OCI-LY7 (cell line): Measurements from ENCODE around the genes HAGHL and UBE2I.

DNA sequence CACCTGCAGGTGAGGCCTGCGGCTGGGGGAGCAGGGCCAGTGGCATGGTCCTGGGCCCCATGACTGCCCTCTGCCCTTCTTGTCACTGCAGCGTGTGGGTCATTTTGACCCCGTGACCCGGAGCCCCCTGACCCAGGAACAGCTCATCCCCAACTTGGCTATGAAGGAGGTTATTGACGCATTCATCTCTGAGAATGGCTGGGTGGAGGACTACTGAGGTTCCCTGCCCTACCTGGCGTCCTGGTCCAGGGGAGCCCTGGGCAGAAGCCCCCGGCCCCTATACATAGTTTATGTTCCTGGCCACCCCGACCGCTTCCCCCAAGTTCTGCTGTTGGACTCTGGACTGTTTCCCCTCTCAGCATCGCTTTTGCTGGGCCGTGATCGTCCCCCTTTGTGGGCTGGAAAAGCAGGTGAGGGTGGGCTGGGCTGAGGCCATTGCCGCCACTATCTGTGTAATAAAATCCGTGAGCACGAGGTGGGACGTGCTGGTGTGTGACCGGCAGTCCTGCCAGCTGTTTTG, 1.8 kb downstream of the JMJD8 start:
- PRO-cap = no peak
- RAMPAGE, long total RNA = no peak

- PRO-cap = no peak
- RAMPAGE, long total RNA = no peak
These were observed 1.6 kb upstream of the FBXL16 start for GRCh38 chr16:706999-707765.

DNA sequence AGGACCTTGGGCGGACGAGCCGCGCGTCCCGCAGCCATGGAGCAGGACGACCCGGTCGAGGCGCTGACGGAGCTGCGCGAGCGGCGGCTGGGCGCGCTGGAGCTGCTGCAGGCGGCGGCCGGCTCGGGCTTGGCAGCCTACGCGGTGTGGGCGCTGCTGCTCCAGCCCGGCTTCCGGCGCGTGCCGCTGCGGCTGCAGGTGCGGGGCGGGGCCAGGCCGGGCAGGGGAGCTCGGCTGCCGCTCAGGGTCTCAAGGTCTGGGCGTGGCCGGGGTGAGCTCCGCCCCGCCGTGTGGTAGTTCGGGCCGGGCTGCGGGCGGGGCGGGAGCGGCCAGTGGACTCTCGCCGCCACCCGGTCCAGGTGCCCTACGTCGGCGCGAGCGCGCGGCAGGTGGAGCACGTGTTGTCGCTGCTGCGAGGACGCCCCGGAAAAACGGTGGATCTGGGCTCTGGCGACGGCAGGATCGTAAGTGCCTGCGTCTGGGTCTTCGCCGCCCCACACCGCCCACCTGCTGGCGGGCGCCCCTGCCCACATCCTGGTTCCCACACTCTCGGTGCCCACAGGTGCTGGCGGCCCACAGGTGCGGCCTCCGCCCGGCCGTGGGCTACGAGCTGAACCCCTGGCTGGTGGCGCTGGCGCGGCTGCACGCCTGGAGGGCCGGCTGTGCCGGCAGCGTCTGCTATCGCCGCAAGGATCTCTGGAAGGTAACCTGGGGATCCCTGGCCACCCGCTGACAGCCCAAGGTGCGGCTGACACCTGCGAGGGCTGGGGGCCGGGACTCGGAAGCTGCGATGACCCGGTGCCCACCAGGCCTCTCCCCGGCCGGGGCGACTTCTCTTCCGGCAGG, 516 bp downstream of the ANTKMT start:
- PRO-cap = bidirectional peak, plus-strand start at position 296 of the sequence, minus-strand start at position 148 of the sequence
- RAMPAGE, long total RNA = no peak

GRCh38 chr16:726658-727447, at the start of gene HAGHL:
Gene HAGHL (plus strand): TSS chr16:727106.
- PRO-cap = bidirectional peak, plus-strand start at chr16:727106, minus-strand start at chr16:726850
- RAMPAGE, long total RNA = no peak

GRCh38 chr16:737190-737551, 3.6 kb downstream of the CIAO3 start:
- PRO-cap = no peak
- RAMPAGE, long total RNA = no peak

DNA sequence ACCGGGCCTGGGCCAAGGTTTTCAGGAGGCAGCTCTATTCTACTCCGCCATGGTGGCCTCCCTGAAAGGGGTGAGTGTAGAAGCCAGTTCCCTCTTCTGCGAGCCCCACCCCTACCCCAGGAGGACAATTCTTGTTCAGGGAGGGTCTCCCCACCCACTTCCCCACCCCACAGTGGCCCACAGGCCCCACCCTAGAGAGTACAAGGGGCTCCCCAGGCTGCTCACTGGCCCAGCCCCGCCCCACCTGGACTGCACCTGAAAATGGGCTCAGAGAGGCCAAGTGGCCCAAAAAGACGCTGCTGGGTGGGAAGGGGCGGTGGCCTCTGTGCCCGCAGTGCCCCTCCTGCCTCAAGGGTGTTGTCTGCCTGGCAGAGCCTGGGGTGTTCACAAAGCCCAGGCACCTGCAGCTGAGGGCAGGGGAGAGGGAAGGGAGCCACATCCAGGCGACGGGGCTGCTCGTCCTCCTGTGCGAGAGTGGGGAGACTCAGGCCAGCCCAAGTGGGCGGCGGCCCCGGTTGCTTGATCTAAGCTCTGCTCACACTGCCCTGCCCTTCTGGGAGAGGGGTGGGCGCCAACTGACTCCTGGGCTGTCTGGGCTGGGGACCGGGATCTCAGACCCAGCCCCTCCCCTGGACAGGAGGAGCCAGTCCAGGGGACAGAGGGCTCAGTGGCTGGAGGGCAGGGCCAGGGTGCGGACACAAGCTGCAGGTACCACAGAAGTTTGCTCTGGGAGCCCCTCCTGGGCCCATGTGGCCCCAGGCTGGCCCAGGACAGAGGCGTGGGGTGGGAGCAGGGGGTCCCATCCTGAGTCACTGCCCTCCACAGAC, 1.5 kb downstream of the MSLN start:
- PRO-cap = no peak
- RAMPAGE, long total RNA = no peak

DNA sequence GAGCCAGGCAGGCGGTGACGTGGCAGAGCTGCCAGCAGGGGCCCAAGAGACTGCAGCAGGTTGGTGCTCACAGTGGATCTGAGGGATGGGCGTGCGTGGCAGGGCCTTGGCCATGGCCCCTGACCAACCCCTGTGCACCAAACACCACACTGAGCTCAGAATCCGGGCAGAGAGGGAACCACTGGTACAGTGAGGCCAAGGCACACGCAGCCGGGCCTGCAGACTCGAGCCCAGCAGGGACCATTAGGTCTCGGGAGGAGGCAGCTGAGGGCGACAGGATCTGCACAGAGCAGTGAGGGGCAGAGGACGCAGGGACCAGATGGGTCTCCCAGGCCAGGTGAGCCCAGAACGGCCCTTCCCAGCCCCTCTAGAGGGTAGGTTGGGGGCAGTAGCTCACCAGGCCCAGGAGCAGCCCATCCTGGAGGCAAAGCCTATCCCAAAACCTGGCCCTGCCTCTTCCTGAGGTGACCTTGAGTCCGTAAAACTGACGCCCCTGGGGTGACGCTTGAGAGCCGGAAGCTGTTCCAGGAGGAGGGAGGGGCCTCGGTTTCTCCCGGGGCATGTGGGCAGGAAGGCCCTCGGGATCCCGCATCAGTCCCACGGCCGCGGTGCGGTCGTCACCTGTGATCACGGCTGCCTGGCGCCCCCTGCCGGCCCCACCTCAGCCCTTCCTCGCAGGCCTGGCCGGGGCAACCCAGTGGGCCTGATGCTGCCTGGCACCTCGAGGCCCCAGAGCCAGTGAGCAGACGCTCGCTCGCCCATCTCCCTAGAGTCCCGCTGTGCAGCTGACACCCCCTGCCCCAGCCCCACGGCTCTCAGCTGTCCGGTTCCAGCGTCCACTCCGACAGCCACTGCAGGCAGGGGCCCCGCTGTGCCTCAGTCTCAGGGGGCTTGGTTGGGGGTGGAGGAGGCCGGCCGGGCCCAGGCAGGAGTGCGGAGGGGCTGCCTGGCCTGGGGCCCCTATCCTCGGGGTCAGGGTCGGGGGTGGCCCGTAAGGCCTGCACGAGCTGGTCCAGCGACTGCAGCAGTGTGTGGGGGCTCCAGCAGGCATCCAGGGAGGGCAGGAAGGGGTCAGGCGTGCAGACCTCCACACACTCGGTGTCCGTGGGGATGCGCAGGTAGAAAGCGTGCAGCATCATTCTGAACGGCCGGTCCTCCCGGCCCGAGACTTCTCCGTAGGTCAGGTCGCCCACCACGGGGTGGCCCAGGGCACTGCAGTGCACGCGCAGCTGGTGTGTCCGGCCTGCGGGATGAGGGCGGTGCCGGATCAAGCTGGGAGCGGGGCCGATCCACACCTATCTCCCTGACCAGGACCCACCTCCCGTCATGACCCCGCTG, 2.6 kb downstream of the RPUSD1 start:
- PRO-cap = no peak
- RAMPAGE, long total RNA = no peak

DNA sequence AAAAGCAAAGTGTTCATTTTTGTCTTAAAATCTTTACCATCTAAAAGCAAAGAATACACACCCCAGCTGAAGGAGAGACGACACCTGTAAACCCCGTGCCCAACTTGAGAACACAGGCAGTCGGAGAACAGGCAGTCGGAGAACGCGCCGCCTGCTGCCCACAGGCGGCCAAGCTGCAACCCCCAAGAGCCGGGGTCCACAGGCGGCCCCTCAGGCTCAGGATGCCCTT, 79.3 kb upstream of the GNG13 start:
- PRO-cap = no peak
- RAMPAGE, long total RNA = no peak

DNA sequence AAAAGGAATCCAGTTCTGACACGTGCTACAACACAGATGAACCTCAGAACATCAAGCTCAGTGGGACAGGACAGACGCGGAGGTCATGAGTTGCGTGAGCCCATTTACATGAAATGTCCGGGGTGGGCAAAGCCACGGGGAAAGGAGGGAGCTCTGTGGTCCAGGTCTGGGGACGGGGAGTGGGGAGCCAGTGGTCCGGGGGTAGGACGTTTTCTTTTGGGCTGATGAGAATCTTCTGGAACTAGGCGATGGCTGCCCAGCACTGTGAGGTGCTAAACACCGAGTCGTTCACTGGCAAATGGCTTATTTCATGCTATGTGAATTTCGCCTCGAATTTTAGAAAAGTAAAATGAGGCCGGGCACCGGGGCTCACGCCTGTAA, 2.6 kb upstream of the LMF1 start:
- PRO-cap = no peak
- RAMPAGE, long total RNA = no peak

DNA sequence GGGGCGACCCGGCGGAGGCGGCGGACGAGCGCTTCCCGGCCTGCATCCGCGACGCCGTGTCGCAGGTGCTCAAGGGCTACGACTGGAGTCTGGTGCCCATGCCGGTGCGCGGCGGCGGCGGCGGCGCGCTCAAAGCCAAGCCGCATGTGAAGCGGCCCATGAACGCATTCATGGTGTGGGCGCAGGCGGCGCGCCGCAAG, 410 bp downstream of the SOX8 start:
- PRO-cap = no peak
- RAMPAGE, long total RNA = no peak

DNA sequence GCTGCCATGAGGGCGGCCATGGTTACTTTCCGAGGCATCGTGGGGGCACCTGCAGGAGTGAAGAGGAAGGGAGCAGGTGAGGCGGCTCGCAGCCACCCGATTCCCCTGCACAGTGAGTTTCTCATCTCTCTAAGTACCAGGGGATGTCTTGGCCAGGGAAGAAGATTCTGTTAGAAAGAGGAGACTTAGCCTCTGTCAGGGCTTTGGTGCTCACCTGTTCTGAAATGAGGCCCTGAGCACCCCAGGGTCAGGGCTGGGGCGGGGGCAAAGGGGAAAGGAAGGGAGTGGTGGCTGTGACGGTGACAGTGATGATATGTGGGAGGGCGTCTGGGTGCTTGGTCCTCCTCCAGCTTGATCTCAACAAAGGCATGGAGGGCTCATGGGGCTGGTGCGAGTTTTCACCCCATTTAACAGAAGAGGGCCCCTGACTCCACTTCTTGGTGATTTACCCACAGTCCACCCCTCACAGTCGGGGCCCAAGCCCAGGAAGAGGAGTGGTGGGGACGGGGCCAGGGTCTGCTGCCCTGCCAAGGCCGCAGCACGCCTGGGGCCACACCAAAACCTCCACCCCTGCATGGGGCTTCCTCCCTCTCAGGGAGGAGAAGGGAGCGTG, 15.1 kb downstream of the SOX8 start:
- PRO-cap = no peak
- RAMPAGE, long total RNA = no peak

GRCh38 chr16:1078410-1079135, 6.0 kb downstream of the SSTR5 start:
- PRO-cap = no peak
- RAMPAGE, long total RNA = no peak

DNA sequence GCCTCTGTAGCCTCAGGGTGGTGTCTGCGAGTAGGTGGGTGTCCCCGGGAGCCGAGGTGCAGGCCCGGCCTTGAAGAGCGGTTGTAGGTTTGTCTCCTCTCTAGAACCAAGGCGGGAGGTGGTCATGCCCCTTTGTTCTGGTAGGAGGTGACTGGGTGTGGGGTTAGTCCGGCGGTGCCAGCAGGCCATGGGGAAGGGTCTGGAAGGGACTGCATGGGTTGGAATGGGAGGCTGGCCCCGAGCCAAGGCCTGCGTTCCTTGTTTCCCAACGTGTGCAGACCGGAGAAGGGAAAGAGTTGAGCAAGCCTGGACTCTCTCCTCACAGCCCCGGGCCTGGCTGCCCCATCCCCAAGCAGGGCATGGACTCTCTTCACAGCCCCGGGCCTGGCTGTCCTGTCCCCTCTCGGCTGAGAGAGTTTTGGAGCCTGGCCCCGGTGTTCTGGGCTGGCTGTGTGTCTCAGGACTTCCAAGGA, 2.4 kb downstream of the CACNA1H start:
- PRO-cap = no peak
- RAMPAGE, long total RNA = no peak

- PRO-cap = no peak
- RAMPAGE, long total RNA = no peak
These were observed 4.4 kb downstream of the CACNA1H start for GRCh38 chr16:1157190-1157914.

- PRO-cap = unidirectional peak, plus-strand start at chr16:1309656
- RAMPAGE, long total RNA = start-site peak on the plus strand at chr16:1309630-1309699, 1,589 and 1,124 reads in 2 replicates
These were observed at the start of gene UBE2I for GRCh38 chr16:1309289-1309808. Gene UBE2I (plus strand): TSS chr16:1309636.

DNA sequence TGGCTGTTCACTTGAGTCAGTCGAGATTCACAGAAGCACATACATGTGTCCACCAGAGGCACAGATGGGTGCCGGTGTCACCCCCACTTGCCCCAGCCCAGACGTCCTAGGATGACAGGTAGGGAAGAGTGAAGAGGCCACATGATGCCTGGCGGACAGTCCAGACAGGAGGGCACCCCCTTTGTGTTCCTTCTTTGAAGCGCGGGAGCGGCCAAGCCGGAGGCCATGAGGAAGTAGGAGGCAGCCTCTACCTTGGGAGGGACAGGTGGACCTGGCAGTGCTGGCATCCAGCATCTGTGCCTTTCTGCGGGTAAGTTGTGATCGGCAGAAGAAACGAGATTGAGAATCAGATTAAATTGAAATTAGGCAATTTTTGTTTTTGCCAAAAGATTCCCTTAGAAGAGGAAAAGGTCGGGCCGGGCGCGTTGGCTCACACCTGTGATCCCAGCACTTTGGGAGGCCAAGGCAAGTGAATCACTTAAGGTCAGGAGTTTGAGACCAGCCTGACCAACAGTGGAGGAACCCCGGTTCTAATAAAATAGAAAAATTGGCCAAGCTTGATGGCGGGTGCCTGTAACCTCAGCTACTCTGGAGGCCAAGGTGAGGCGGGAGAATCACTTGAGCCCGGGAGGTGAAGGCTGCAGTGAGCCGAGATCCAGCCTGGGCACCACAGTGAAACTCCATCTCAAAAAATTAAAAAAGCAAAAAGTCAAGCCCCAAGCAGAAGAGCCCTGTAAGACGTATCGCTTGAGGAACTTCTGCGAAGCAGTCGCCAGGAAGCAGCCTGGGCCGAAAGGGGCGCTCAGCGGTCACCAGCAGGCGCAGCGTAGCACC, 9.1 kb downstream of the UBE2I start:
- PRO-cap = no peak
- RAMPAGE, long total RNA = no peak

- PRO-cap = no peak
- RAMPAGE, long total RNA = no peak
These were observed 3.8 kb downstream of the TSR3 start for GRCh38 chr16:1347409-1348765.

- PRO-cap = no peak
- RAMPAGE, long total RNA = no peak
These were observed 725 bp upstream of the CCDC154 start for GRCh38 chr16:1444761-1445800.

- PRO-cap = no peak
- RAMPAGE, long total RNA = no peak
These were observed 622 bp downstream of the CLCN7 start for GRCh38 chr16:1473941-1474870.

DNA sequence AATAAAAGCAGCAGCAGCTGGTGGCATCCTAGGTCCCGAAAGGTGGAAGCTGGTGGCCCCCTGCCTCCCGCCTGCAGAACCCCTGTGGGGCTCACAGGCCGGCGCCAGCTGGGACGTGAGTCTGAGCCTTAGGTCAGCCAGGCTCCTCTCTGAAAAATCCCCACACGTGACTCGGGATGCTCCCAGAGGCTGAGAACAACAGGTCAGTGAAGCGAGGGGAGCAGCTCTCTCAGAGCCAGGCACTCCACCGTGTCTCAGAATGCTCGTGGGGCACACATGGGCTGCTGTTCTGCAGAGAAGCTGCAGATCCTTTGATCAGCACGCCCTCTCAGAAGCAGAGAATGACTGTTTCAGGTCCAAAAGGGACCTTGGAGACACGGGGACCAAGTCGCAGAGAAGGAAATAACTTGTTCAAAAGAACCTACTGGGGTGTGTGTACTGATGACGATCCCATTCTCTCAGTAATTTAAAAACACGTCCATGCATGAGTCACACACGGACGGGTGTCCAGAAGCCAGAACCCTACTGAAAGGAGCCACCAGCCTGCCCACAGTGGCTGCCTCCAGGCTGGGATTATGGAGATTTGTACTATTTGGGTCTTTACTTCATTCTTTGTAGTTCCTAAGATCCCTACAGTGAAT, 27.6 kb downstream of the TMEM204 start:
- PRO-cap = no peak
- RAMPAGE, long total RNA = no peak